H4 (cell line): ENCODE measurements around a stretch of chr17.

- RAMPAGE, long total RNA = no peak
Observed at GRCh38 chr17:82900451-82901415, 60.9 kb upstream of the ZNF750 start.

GRCh38 chr17:82946828-82947308, 104.7 kb downstream of the B3GNTL1 start:
- RAMPAGE, long total RNA = no peak

GRCh38 chr17:83077834-83078264, 1.6 kb upstream of the METRNL start:
- RAMPAGE, long total RNA = no peak

- RAMPAGE, long total RNA = no peak
Observed at GRCh38 chr17:83109531-83110772, 30.5 kb downstream of the METRNL start.

DNA sequence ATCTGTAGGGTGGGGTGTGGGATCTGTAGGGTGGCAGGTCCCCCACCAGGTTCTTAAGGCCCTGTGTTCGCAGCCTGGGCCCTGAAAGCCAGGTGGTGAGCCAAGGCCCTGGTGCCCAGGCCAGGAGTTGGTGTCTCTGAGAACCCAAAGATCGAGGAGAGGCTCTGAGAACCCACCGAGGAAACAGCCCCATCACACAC, 48.3 kb downstream of the METRNL start:
- RAMPAGE, long total RNA = no peak

- RAMPAGE, long total RNA = no peak
Observed at GRCh38 chr17:83151181-83152054, 72.0 kb downstream of the METRNL start.